Foreskin fibroblast (primary cell): ENCODE measurements around the gene SLC47A1.

DNA sequence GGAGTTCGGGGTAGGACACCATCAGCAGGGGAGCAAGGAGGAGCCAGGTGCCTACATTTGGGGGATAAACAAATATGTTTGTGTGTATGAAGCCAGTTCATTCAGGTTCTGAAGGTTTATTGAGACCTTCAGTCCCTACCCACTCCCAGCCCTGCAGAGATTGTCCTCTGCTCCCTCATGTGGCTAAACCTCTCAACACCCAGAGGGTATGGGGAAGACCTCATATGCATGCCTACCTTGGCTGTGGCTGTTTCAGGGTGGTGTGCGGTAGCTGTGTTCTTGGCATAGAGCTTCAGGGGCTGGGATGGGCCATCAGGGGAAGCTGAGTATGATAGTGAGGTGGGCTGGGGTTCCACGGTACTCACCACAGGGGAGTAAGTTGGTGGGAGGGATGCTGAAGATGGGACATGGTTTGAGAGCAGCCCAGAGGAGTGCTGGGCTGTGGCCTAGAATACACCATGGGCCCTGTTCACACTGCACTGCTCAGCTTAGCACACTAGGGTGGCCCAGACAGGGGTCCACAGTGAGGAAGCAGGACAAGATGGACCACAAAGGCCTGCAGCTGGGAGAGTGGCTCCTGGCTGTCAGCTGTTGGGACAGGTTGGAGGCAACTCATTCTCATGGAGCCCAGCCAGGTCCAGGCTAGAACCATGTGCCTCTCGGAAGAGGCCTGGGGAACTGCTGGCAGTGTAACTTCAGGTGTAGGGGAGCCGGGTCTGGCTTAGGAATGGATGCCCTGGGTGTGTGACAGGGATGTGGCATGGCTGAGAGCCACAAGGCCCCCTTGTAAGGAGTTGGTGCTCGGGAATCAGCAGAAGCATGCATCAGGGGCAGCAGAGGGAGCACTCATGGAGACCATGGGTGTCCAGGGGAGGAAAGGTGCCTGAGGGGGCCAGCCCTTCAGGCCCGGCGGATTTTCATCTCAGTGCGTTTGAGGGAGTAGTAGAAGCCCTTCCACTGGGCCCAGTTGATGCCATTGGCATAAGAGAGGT is 3.1 kb downstream of the MFAP4 start:
- RRBS = no CpG with 5 or more reads among the region's 9 CpGs

DNA sequence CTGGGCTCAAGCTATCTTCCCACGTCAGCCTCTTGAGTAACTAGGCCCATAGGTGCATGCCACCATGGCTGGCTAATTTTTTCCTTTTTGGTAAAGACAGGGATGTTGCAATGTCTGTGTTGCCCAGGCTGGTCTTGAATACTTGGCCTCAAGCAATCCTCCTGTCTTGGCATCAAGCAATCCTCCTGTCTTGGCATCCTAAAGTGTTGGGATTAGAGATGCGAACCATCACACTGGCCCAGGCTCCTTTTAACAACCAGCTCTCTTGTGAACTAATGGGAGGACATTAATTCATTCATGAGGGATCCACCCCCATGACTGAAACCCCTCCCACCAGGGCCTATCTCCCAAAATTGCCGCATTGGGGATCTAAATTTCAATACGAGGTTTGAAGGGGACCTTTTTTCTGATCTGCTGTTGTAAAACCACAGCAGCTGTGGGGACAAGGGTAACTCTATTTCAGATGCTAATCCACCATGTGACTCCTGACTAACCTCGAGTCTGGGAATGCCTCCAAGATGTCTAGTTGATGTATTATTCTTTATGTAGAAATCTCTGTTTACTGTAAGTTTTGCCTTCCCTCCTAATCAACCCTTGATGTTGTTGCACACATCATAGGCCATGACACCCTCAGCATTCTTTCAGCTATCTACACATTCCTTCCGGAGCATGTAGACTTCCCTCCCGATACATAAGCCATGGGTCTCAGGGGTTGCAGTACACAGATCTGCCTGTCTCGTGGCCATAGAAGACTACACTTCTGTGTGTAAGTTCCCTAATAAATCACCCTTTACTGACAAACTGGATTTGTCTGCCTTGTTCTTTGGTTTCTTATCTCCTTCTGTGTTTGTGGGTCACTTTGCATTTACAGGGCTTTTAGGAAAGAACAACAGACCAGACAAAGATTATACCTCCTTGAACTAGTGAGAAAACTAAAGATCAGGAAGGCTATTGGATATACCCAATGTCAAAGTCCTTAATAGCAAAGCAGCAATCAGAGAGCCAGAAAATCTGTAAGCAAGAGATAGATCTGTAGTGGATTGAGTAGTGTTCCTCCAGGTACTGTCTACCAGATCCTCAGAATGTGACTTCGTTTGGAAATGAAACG is 37.7 kb downstream of the RNF112 start:
- RRBS = no CpG with 5 or more reads among the region's 10 CpGs

DNA sequence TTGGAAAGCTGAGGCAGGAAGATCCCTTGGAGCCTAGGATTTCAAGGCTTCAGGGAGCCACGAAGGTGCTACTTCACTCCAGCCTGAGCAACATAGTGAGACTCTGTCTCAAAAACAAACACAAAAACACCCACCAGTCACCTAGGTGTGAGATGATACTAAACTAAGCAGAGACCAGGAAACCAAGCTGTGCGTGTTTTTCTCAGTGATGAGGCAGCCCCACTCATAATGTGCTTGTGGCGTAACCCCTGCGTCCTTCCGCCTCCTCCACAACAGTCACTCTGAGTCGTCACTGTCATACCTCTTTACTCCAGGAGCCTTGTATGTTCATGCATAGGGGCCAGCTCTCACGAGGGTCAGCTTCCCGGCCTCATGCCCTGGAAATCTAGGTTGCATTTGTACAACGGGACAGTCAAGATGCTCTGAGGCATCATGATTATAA is 31.1 kb upstream of the SLC47A1 start:
- RRBS = no CpG with 5 or more reads among the region's 9 CpGs

- RRBS = 1% methylated on average over 6 of the region's 22 CpGs
Observed at GRCh38 chr17:19508349-19508724, 25.3 kb upstream of the SLC47A1 start.

GRCh38 chr17:19529364-19529931 is 4.2 kb upstream of the SLC47A1 start:
- RRBS = no CpG with 5 or more reads among the region's 5 CpGs

DNA sequence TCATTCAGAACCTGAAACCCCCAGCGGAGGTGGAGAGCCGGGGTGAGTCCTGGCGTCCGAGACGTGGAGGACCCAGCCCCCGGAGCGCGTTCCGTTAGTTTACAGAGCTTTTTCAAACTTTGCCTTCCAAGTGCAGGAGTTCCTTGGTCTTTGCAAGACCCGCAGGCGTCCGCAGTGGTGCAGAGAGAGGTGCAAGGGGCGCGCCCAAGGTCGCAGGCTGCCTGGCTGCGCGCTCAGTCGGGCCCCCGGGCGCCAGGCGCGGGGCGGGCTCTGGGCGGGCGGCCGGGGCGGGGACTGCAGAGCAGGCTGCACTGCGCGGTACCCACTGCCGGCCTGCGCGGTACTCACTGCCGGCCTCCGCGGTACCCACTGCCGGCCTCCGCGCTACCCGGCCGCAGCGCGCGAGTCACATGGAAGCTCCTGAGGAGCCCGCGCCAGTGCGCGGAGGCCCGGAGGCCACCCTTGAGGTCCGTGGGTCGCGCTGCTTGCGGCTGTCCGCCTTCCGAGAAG is at the start of gene SLC47A1:
Gene SLC47A1 (plus strand): TSS at position 325 of the 510 bp plus-strand sequence.
- RRBS = 3% methylated on average over 27 of the region's 54 CpGs

DNA sequence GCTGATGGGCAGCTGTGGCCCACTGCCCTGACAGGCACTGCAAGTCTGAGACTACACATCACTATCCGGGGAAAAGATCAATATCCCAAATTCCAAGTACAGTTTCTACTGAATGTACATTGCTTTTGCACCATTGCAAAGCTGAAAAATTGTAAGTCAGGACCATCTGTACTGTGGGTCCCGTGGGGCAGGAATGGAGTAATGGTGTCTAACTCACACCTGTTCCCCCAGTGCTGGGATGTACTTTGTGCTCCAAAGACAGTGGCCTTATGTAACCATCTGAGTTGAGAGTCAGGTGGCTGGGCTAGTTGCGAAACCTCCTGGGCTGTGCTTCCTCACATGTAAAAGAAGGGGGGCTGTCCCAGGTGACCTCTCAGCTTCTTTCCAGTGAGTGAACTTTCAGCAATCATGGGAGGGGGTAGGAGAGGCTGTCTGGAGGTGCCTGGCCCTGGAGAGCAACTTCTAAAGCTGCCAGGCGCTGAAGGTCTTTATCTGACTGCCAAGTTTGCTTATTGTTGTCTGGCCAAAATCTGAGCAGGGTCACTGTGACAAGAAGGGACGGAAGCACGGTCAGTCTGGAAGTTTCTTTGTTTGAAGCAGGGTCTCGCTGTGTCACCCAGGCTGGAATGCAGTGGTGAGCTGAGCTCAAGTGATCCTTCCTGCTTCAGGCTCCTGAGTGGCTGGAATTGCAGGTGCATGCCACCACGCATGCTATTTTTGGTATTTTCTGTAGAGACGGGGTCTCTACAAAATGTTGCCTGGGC is 4.9 kb downstream of the SLC47A1 start:
- RRBS = no CpG with 5 or more reads among the region's 9 CpGs

DNA sequence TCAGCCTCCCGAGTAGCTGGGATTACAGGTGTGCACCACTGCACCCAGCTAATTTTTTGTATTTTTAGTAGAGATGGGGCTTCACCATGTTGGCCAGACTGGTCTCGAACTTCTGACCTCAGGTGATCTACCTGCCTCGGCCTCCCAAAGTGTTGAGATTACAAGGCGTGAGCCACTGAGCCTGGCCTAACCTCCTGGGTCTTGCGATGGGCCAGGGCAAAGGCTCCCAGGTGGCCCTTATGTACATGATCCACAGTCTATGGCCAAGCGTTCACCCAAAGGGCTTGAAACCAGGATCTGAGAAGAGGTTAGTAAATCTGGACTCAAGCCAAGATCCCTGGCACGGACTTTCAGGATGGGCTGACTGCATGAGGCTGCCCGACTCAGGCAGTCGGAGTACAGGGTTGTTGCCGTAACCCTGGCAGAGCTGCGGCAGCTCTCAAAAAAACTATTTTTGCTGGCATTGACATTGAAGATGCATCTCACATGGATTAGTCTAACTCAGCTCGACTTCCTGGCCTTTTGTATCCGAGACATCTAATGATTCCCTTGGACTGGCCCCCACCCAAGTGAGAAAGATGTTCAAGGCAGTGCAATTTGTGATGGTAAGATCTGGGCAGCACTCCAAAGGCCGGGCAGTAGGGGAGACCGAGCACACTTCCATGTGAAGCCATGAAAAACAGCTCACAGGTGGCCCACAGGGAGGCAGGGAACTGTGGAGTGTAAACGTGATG is 6.1 kb downstream of the SLC47A1 start:
- RRBS = no CpG with 5 or more reads among the region's 16 CpGs

GRCh38 chr17:19753764-19754271 is 5.7 kb upstream of the ALDH3A1 start:
- RRBS = no CpG with 5 or more reads among the region's 9 CpGs

DNA sequence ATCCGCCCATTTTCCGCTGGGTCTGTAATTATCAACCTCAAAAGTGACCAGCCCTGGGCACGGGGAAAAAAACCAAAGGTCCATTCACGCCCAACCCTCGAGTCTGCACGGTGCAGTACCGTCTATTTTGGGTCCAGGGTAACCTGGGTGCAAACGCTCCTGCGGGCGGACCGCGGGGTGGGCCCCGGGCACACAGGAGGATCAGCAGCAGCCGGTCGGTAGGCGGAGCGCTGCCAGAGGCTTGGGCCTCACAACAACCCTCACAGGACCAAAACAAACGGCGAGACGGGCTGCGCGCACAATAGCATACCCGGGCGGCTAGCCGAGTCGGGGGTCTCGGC is 859 bp downstream of the ULK2 start:
- RRBS = under 1% methylated on average over 14 of the region's 27 CpGs

GRCh38 chr17:19939214-19940008 is 38.2 kb downstream of the AKAP10 start:
- RRBS = no CpG with 5 or more reads among the region's 1 CpG

- RRBS = no CpG with 5 or more reads among the region's 3 CpGs
Observed at GRCh38 chr17:19965044-19966252, 12.2 kb downstream of the AKAP10 start.

DNA sequence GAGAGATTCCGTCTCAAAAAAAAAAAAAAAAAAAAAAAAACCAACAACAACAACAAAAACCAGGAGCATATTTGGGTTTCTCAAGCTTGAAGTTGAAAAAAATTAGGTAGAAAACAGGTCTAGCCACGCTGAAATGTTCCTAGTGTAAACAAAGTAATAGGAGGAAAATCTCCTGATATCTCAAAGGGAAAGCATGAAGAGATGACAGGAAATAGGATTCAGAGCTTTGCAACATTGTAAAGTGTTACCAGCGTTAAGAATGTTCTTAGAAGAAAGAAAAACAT is 48.5 kb upstream of the CDRT15L2 start:
- RRBS = no CpG with 5 or more reads among the region's 3 CpGs

- RRBS = no CpG with 5 or more reads among the region's 38 CpGs
Observed at GRCh38 chr17:20532521-20533210, 46.9 kb upstream of the CDRT15L2 start.

GRCh38 chr17:20852023-20853248 is 190.4 kb downstream of the USP22 start:
- RRBS = no CpG with 5 or more reads among the region's 50 CpGs

DNA sequence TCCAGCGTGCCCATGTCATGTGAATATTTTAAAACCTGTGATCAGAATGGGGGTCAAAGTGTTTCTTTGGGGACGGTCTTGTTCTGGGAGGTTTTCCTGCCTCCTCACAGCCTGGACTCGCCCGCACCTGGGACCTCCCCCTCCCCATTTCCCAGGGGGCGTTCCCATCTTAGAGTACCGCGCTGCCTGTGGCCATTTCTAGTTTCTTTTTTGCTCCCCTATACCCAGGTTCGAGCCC is 1.5 kb downstream of the KCNJ12 start:
- RRBS = no CpG with 5 or more reads among the region's 8 CpGs

- RRBS = no CpG with 5 or more reads among the region's 18 CpGs
Observed at GRCh38 chr17:27276565-27277341, 17.2 kb upstream of the WSB1 start.

DNA sequence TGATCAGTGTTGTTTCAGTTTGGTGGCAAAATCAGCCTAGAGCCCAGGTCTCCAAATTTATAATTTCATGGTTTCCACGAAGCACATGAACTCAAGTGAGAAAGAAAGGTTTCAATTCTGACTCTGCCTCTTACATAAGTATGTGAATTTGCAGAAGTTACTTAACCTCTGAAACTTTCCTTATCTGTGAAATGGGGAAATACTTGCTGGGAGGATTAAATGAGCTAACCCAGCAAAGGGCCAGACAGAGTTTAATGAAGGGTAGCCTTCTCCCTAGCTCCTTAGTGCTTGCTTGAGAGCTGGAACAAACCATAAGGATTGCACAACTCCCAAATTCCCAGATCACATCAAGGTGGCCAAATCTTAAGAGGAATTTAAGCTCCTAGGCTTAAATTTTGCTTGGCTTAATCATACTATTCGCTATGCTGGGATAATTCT is 11.9 kb upstream of the WSB1 start:
- RRBS = no CpG with 5 or more reads among the region's 2 CpGs

- RRBS = no CpG with 5 or more reads among the region's 3 CpGs
Observed at GRCh38 chr17:27332170-27332510, 38.2 kb downstream of the WSB1 start.